Measurements from ENCODE around the genes TIMP1, CFP and SPACA5B.

DNA sequence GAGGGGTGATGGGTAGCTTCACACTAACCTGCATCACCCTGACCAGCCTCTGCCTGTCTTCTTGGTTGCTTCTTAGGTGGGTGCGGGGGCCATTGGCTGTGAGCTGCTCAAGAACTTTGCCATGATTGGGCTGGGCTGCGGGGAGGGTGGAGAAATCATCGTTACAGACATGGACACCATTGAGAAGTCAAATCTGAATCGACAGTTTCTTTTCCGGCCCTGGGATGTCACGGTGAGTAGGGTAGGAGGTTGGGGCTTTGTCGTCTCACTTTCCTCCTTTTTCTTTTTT is 9.8 kb downstream of the UBA1 start:
- PRO-cap: no peak

DNA sequence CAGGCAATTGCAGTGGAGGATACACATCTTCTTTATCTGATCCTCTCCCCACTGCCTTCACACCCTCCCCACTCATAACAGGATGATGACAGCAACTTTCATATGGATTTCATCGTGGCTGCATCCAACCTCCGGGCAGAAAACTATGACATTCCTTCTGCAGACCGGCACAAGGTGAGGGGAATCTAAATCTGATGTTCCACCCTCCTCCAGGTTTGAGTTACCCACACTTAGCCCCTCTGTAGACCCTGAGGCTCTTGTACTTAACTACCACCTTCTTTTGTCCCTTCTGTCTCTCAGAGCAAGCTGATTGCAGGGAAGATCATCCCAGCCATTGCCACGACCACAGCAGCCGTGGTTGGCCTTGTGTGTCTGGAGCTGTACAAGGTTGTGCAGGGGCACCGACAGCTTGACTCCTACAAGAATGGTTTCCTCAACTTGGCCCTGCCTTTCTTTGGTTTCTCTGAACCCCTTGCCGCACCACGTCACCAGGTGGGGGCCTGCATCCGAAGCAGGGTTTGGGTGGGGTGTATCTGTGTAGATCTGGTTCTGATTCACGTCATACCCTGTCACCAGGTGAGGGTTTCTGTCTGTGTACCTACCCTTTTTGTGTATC is 5.7 kb upstream of the CDK16 start:
- PRO-cap: no peak

- PRO-cap: no peak
These were observed 1.6 kb upstream of the CDK16 start for GRCh38 chrX:47216863-47217399.

DNA sequence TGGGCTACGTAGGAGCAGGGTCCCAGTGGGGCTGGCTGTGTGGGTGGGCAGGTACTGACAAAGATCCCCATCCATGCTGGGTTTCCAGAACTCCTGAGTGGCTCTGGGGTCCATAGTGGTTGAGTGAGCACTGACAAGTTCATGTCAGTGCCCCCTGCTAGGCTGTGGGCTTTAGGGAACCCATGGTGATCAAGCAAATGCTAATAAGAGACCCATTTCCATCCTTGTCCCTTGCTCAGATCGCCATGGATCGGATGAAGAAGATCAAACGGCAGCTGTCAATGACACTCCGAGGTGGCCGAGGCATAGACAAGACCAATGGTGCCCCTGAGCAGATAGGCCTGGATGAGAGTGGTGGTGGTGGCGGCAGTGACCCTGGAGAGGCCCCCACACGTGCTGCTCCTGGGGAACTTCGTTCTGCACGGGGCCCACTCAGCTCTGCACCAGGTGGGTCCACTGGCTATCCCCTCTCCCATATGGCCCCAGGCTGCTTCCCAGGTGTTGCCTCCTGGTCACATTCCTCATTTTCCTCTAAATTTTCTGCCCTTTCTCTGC is 4.9 kb downstream of the CDK16 start:
- PRO-cap: no peak

GRCh38 chrX:47232502-47232796 is 360 bp upstream of the USP11 start:
- PRO-cap: no peak

- PRO-cap: no peak
These were observed 2.5 kb upstream of the ARAF start for GRCh38 chrX:47558441-47558897.

GRCh38 chrX:47581903-47582730 is at the start of gene TIMP1:
TSS of gene TIMP1 (plus strand) at chrX:47582436.
- PRO-cap: bidirectional peak, plus-strand start at chrX:47582439, minus-strand start at chrX:47582196

- PRO-cap: no peak
These were observed at the start of gene CFP for GRCh38 chrX:47629529-47630581. TSS of gene CFP (minus strand) at chrX:47629930.

GRCh38 chrX:48045670-48046352 is 25.6 kb downstream of the ZNF630 start:
- PRO-cap: no peak

DNA sequence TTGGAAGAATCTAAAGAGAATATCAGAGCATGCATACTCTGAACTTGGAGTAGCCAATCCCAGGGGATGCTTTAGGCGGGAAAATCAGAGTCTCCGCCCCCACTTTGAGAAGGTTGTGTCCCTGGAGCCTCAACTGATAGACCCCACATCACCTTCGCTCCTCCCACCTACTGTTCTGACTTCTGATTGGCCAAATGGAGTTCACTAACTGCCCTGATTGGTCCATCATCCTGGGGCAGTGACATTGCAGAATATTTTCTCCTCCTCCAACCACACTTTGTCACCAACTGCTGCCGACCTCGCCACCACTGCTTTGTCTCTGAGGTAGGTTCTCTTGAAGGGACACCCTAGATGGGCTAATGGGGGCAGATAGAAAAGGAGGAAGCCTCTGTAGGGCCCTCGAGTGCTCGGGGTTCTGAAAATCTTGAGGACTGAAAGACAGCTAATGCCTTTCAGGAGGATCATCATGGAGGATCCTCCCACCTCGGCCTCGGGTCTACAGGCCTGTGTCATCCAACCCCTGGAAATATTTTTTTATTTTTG is 22.6 kb upstream of the SPACA5B start:
- PRO-cap: no peak

DNA sequence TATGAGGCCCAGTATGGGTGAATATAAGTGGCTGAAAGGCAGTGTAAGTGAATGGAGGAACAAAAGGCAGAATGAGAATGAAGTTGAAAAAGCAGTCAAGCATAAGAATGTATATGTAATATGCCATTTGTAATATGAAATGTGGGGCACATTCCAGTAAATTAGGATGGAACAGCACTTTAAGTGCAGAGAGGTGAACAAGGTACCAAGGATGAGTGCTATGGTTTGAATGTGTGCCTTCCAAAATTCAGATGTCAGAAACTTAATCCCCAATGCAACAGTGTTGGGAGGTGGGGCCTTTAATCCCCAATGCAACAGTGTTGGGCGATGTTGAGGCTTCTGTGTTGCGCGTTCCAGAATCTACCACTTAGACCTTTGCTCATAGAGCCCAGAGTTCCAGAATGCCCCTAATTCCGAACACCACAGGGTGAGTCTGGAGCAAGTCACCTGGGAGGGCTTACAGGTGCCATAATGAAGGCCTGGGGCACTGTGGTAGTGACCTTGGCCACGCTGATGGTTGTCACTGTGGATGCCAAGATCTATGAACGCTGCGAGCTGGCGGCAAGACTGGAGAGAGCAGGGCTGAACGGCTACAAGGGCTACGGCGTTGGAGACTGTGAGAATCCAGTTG is at the start of gene SPACA5B:
SPACA5B (plus strand) TSS at position 410 of the 631 bp plus-strand sequence.
- PRO-cap: no peak

- PRO-cap: no peak
These were observed 311 bp upstream of the SSX3 start for GRCh38 chrX:48356798-48357230.

GRCh38 chrX:48574635-48575350 is 509 bp downstream of the RBM3 start:
- PRO-cap: unidirectional peak, minus-strand start at chrX:48574893

DNA sequence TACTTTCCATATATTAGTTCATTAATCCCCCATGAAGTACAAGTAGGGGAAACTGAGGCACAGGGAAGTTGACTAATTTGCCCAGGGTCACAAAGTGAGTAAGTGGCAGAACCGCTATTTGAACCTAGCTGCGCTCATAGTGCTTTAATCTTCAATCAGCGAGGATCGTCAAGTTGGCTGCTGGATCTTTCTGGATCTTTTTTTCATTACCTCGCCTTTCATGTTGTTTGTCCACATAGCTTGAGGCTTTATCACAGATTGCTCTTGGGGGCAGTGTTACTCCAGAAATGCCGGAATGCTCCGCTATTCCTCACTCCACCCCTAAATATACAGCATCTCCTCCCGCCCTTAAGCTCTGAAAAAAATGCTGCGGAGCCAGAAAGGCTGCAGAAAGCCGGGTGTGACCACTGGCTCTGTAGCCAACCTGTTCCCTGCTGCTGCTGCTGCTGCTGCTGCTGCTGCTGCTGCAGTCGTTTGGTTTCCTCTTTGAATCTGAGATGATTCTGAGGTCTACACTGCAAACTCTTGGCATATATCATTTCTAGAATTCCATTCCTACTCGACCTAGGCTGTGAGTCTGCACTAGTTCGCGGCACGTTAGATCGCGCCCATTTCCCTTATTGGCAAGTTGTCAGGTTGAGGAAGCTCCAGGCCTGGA is 34.1 kb downstream of the WDR13 start:
- PRO-cap: no peak

- PRO-cap: no peak
These were observed 3.3 kb downstream of the PQBP1 start for GRCh38 chrX:48900980-48901513.

DNA sequence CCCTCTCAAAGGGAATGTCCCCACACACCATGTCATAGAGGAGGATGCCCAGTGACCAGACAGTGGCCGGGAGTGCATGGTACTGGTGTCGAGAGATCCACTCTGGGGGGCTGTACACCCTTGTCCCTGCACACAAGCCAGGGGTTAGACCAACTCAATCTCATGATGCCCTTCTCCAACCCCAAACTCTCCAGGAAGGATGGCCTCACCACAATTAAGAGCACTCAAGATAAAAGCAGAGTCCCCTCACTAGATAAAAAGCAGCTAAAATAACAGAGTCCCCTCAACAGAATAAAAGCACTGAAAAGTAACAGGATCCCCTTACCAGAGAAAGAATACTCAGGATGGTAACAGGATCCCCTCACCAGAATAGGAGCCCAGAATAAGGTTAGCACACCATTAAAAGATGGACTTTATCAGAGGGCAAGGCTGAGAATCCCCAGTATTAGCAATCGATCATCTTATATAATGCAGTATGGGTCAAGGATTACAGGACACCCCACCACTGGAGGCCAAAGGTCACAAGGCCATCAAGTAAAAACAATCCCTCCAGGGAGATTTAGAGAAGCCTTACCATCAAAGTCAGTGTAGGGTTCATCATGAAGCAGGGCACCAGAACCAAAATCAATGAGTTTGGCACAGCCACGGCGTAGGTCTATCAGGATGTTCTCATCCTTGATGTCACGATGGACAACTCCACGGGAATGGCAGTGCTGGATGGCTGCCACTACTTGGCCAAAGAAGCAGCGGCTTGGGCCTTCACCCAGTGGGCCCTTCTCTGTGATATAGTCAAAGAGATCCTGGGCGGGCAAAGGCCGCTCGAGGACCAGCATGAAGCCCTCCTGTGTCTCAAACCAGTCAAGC is 3.2 kb upstream of the SLC35A2 start:
- PRO-cap: no peak

GRCh38 chrX:48999078-48999634 is 2.9 kb downstream of the GRIPAP1 start:
- PRO-cap: no peak

GRCh38 chrX:49061279-49061832 is 2.6 kb downstream of the CCDC120 start:
- PRO-cap: no peak

DNA sequence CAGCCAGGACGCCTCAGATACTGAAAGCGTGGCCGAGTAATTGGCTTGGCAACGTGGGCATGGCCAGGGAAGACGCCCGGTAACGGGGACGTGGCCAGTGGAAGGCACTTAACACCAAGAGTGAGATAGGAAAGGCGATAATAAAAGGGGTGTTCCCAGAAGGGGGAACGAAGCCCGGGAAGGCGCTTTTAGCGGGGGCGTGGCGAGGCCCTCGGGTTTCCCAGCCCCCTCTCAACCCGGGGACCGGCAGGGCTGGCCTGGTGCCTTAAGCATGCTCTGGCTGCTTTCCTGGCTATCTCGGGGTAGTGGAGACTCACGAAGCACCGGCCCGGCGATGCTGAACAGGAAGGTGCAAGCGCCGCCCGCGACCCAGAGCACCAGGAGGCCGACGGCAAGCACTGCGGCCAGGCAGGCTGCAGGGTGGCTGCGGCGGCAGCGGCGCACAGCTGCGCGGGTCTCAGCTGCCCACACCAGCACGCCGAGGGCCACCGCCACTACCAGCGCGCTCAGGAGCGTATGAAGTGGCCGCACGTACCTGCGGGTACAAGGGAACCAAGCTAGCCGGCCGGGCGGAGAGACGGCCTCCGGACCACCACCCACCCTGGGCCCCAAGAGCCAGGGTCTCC is 1.6 kb downstream of the PRAF2 start:
- PRO-cap: no peak

DNA sequence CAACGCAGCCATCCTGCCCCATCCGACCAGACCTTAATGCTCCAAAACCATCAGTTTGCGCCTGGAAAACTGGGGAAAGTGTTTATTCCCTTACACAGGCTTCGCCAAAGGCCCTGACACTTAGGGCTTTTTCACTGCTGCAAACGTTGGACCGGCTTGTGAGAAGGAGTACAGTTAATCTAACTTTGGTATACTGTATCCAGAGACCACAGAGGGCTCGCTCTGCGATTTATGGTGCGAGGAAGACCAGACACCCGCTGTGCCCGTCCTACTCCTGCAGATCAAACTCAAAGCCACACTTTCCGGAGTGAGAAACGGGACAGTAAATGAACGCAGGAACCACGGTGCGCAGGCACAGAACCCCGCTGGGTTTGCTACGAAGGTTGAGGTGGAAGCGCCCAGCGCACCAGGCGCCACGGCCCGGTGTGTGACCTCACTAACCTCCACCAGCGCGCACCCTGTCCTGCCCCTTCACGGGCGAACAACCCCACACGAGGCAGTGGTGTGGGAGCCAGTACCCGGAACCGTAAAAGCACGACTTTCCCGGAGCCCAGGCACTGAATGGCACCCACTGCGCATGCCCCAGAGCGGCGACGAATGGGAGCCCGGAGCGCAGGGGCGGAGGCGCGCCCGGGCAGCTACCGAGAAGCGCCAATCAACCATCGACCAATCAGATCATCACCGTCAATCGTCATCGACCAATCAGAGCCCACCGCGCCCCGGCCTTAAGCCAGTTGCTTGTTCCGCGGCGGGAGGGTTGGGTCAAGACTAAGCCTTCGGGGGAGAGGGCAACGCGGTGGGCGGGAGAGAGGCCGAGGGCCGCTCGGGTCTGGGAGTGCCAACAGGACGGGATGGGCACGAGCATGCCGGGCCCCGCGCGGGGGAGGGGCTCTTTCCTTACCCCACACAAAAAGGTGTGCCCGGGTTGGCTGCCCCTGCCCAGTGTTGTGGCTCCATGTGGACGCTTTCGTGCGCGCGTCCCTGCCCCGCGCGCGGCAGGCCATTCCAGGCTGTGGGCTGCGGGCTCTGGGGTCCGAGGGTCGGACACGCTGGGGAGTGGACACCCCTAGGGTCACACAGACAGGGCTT is 21.3 kb upstream of the WDR45 start:
- PRO-cap: unidirectional peak, plus-strand start at position 733 of the sequence

Data from mesothelial cell of epicardium (in vitro differentiated cells).